Cardiac atrium fibroblast (primary cell): ENCODE measurements around a stretch of chr1.

- RAMPAGE, long total RNA: no peak
Observed at GRCh38 chr1:213958314-213958832, 29.4 kb upstream of the PROX1 start.

GRCh38 chr1:214014002-214014652 is 26.4 kb downstream of the PROX1 start:
- RAMPAGE, long total RNA: no peak

DNA sequence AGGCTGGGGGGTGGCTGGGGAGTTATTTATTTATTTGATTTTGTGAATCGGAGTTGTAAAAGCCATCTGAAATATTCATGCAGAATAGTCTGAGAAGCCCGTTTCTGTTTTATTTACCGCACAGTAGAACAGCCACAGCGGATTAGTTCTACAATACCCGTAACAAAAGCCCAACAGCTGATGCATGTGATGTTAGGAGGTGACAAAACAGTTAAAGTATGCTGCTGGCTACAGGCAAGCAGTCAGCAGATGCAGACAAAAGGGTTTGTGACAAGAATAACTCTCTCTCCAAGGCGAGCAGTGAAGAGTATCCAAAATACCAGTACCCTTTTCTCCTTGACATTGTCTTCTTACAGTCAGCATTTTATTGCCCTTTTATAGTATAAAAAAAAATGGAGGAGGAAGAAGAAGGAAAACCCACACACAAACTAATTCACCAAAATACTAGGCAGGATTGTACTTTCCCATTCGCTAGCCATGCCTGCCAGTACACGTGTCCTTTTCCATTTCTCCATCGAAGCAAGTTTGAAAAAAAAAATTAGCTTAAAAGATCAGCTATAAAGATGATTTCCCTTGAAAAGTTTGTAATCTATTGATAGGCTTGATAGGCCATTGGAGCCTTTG is 42.1 kb downstream of the PROX1 start:
- RAMPAGE, long total RNA: no peak

DNA sequence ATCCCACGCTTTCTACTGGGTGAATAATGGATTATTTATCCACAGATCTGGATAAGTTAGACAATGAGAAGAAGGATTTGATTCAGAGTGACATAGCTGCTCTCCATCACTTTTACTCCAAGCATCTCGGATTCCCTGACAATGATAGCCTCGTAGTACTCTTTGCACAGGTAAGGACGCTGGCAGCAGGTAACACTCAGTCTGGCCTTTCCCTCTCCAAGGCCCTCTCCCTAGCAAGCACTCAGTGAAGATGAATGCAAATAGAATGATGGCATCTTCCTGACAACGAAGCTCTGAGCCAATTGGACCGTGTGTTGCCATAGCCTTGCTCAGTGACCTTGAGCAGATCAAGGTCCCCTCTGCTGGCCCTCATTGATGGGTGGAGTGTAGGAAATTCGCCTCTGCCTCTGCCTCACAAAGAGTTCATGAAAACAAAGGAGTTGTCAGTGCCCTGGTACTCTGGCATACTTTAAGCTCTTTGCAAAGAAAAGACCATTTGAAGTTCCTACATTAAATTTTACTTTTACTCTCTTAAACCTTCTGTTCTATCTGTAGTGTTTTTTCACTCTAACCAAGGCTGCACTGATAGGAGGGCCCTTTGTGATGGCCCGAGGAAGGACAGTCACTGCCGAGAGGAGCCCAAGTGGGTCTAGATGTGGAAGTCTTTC is 38.0 kb downstream of the SMYD2 start:
- RAMPAGE, long total RNA: no peak

DNA sequence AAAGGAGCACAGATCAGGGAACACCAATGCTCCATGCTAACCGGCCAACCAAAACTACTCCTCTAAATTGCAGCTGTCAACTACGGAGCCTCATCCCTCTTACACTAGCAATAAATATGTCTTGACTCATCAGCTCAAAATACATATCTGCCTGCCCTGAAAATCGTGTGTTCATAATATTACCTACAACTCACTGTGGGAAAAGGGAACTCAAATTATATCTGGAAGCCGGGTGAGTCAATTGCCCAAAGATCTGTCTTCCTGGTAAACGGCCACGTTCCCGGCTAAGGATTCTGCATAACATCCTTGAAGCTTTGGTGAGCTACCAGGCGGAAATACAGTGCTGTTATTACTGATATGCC is 129.1 kb downstream of the PTPN14 start:
- RAMPAGE, long total RNA: no peak

DNA sequence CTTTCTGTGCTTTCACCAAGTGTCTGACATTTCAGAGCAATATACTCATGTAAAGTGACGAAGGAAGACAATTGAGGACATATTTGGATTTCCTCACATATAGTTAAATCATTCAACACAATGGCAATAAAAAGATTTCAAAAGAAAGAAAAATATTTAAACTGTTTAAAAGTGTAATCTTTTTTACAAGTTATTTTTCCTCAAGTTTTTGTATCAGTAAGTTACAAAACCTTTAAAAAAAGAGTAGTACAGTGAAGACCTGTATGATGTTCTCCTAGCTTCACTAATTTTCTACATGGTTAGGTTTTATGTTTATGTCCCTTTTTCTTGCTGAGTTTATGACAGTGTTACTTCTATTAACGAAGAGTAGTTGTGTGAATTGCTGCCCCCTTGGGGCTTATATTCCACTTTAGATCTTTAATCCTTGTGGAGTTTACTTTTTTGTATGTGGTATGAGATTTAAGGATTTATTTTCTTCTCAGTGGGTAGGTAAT is 14.6 kb downstream of the KCTD3 start:
- RAMPAGE, long total RNA: no peak

- RAMPAGE, long total RNA: no peak
Observed at GRCh38 chr1:215582858-215584039, 16.1 kb downstream of the KCTD3 start.

GRCh38 chr1:215604036-215604370 is 36.9 kb downstream of the KCTD3 start:
- RAMPAGE, long total RNA: no peak

DNA sequence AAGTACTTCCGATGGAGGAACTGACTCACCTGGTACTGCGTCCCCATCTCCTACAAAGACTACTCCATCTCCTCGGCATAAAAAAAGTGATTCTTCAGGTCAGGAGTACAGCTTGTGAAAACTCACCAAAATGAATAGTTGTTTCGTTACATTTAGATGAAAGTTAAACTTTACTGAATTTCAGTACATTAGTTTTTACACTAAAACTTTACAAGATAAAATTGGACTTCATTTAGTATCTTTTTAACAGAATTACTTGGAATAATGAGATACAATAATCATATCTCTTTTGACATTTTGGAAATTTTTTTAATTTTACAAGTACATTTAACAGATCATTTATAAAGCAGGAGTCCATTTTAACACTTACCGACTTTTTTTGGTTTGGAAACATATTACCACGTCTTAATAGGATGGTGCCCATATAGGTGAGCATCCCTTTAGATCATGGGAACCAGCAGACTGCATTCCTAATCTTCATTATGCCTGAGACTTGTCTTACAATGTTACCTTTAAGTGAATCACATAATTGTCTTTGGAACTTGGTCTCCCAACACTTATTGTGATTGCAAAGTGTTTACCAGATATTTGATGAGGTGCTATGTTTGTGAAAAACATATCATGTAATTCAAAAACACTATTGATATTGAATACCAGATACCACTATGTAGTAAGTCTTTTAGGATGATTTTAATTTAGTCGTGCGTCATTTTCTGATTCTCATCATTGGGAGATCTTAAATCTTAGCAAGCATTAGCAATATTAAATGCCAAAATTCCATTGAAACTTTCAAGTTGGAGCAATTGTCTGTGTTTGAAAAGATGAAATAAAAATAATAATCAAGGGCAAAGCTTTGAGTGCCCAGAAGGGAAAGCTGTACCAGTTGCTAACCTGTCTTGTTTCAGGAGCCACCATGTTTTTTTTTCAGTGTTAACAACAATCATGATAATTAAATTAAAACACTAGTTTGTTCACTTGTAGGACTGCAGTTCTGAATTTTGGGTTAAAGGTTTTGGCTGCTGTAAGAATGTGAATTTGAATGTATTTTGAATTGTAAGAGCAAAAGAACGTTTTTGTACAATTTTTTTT is 53.7 kb downstream of the KCTD3 start:
- RAMPAGE, long total RNA: no peak

GRCh38 chr1:216627227-216627891 is 95.9 kb downstream of the ESRRG start:
- RAMPAGE, long total RNA: no peak

DNA sequence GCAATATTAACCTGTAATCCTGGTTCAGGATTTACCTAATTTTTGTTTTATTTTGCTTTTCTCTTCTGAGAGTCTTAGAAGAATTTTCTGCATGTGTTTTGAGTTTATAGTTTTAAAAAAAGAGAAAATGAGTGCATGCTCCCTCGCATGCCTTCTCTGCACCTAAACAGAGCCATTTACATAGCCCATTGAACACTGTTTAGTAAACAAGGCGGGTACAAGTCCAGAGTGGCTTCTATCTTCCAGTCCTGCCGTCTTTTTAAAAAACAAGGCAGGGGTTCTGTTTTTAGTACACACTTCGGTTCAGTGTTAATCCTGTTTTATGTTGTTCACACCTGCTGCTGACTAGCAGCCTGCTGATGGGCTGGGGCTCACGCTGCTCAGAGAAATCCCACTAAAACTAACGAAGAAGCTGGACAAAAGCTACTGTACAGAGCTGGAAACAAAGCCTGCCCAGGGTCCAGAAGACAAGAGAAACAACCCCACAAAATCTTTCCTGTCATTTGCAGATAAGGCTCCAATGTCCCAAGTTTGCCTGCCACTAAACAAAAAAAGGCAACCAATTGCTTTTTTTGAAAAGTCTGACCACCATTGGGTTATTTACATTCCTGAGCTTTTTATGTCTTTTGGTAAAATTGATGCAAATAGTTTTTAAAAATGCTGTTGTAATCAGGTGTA is 13.2 kb downstream of the ESRRG start:
- RAMPAGE, long total RNA: no peak

- RAMPAGE, long total RNA: no peak
Observed at GRCh38 chr1:216765432-216766082, 42.3 kb upstream of the ESRRG start.

DNA sequence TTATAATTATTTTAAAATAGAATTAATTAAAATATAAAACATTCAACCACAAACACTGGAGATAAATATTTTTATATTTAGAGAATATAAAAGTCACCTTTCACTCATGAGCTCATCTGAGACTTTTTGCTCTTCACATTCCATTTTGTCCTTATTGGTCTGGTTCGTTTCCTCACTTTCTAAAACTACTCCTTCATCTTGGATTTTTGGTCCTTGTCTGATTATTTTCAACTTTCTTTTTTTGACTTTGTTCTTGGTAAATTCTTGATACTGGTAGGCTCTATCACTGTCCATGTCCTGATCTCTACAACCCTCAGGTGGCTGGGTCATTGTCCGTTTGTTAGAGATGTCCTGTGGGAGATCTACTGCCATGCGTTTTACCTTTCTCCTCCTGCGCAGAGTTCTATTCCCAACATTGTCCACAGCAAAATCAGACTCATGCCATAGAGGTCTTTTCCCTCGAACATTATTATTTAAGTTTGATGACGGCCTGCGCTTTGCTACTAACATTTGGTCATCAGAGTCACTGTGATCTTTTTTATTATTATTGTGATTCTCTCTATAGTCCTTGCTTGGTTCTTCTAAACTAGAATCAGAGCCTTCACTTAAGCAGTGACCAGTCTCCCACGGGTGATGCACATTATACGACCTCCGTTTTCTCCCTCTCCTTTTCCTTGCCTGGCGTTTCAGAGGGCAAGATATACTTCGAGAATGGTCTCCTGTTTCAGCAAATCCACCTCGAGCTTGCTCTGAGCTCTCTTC is 11.0 kb downstream of the GPATCH2 start:
- RAMPAGE, long total RNA: no peak

GRCh38 chr1:218164745-218165119 is 120.4 kb upstream of the RRP15 start:
- RAMPAGE, long total RNA: no peak

- RAMPAGE, long total RNA: no peak
Observed at GRCh38 chr1:218347252-218348092, 2.3 kb downstream of the TGFB2 start.

DNA sequence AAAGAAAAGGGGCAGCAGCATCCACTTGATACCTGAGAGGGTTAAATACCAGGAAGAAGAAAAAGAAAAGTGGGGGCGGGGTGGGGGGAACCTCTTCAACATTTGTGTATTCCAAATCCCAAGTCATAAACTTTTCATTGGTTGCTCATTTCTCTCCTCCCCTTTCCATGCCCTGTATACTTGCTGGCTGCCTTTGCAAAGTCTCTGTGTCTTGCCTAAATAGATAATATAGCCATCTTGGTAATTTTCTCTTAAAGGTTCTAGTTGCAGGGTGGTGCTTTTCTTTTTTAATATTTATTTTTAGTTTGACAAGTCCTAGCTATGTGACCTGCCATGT is 2.9 kb downstream of the TGFB2 start:
- RAMPAGE, long total RNA: no peak

DNA sequence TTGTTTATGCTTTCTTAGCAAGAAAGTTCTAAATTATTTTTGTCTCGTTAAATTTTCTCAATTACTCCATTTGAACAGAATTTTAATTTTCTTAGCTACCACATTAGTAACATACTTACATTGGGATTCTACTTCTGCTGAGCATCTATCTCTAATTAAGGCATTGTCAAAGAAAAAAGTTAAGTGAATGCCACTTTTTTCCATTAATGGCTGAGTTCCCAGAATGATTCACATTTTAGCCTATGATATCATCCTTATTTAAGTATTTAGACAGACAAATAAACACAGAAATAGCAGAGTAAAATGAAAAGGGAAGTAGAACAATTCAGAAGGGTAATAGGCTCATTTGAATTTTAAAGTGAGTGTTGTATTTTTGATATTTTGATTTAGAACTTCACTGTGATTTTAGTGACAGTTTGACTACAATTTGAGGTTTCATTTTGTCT is 15.3 kb downstream of the LYPLAL1 start:
- RAMPAGE, long total RNA: no peak

DNA sequence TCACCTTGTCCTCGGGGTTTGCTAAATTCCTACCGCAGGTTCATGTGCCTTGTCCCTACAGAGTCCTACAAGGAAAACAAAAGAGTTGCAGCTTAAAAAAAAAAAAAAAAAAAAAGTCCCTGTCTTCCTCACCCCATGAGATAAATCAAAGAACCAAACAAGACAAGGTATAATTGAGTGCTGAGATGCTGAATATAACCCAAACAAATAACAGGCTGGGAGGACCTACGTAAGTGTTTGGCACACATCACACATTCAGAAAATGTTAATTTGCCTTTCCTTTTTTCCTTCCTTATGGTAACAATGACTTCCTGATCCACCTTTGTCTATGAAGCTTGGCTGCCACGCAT is 44.5 kb downstream of the ZC3H11B start:
- RAMPAGE, long total RNA: no peak

- RAMPAGE, long total RNA: no peak
Observed at GRCh38 chr1:219883760-219884490, 44.4 kb downstream of the SLC30A10 start.

DNA sequence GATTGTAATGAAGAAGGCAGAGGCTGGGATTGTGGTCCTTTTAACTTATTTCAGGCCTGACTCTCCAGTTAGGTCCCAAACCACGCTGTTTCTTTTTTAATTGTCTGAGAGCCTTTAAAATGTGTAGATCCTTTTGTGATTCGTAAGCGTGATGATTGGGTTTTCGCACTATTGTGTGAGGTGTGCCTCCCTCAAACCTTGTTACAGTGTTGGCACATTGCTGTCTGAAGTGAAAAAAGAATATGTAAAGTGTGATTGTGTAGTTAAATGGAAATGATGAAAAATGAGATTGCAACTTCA is 43.1 kb downstream of the IARS2 start:
- RAMPAGE, long total RNA: no peak